T47D (cell line): Measurements from ENCODE around the gene PLEKHG7.

DNA sequence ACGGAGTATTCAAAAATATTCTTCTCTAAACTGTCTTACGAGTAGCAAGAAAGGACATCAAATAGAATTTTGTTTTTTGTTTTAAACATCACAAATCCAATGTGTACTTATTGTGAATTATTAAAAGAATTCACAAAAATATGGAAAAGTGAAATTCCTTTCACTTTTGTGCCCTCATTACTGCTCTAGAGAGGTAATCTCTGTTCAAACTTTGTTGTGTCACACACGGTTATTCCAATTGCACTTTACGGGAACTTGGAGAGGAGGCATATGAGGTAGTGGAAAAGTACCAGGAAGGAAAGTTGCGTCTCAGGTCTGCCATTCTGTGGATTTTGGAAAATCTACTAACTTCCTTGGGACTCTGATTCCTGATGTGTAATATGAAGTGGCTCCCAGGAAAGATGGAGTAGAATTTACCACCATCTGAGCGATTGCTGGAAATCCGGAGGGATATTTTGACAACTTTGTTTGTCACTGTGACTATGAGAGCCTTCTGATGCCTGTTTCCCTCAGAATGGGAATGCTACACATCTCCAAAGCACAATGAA is 90.9 kb upstream of the DCN start:
- RRBS = no CpG with 5 or more reads among the region's 7 CpGs

DNA sequence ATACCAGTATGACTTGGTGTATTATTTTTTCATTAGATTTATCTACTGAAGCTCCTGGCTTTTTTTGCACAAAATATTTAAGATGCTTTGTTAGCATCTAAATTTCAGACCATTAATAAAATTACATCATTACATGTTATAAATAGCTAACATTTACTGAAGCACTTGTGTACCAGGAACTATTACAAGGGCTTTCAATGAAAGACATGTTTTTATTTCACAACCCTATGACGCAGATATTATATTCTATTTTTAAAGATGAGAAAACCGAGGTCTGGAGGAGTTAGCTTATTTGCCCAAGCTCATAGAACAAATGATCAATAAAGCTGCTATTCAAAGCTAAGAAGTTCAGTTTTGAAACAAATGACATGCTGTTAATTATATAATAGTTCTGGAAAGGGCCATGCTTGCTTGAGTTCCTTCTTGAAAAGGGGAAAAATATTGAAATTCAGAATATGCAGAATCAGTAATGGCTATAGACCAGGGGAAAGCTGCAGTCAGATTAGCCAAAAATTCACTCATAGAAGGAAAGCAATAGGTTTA is 420.5 kb upstream of the DCN start:
- RRBS = no CpG with 5 or more reads among the region's 2 CpGs

- RRBS = no CpG with 5 or more reads among the region's 2 CpGs
Observed at GRCh38 chr12:91783428-91783627, 362.3 kb downstream of the BTG1 start.

DNA sequence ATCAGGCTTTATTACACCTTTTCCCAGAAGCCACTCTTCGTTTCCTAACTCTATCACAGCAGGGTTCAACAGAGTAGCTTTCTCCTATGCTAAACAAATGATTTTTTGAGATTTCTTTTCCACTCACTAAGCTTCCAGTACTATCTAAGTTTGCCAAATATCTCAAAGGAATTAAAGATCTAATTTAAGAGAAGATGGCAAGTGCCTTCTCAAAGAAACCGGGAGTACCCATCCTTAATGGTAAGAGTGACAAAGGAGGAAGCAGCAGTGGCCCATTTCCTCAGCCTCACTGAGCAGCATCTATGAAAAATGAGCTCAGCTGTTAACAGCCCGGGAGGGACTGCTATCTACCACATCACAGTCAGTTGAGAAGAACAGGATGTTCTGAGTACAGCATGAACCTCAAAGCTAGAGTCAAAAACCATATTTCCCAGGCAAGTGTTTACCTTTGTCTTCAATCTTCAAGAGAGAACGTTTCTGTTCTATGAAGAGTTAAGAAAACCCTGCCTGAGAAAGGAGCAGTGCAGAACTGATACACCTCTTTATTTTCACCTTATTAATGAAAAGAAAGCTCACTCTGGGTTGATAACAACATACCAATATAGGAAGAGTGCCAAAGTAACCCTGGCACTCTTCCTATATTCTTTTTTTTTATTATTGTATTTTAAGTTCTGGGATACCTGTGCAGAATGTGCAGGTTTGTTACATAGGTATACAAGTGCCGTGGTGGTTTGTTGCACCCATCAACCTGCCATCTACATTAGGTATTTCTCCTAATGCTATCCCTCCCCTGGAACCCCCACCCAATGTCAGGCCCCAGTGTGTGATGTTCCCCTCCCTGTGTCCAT is 115.0 kb downstream of the BTG1 start:
- RRBS = 8% methylated on average over 2 of the region's 5 CpGs

GRCh38 chr12:92070924-92071540 is 74.6 kb downstream of the BTG1 start:
- RRBS = no CpG with 5 or more reads among the region's 5 CpGs

DNA sequence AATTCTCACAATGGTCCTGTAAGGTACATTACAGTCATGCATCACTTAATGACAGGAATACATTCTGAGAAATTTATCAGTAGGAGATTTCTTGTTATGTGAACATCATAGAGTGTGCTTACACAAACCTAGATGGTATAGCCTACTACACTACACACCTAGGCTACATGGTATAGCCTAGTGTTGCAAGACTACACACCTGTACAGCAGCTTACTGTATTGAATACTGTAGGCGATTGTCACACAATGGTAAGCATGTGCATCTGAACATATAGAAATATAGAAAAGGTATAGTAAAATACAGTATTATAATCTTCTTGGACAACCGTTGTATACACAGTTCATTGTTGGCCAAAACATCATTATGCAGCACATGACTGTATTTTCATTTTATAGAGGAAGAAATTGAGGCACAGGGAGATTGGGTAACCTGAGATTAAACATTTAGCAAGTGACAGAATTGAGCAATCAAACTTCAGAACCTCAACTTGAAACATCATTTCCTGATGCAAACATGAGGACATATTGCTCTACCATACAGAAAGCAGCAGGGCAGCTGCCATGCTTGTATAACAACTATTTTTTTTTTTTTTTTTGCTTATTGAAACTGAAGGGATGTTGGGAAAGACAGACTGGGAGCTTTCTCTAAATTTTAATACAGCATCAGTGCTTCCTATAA is 22.1 kb downstream of the BTG1 start:
- RRBS = no CpG with 5 or more reads among the region's 2 CpGs

GRCh38 chr12:92136358-92137246 is 9.0 kb downstream of the BTG1 start:
- RRBS = no CpG with 5 or more reads among the region's 5 CpGs

- RRBS = no CpG with 5 or more reads among the region's 5 CpGs
Observed at GRCh38 chr12:92469899-92470336, 232.9 kb upstream of the PLEKHG7 start.

- RRBS = no CpG with 5 or more reads among the region's 6 CpGs
Observed at GRCh38 chr12:92543781-92544306, 158.9 kb upstream of the PLEKHG7 start.

GRCh38 chr12:92569991-92570730 is 132.6 kb upstream of the PLEKHG7 start:
- RRBS = no CpG with 5 or more reads among the region's 5 CpGs

DNA sequence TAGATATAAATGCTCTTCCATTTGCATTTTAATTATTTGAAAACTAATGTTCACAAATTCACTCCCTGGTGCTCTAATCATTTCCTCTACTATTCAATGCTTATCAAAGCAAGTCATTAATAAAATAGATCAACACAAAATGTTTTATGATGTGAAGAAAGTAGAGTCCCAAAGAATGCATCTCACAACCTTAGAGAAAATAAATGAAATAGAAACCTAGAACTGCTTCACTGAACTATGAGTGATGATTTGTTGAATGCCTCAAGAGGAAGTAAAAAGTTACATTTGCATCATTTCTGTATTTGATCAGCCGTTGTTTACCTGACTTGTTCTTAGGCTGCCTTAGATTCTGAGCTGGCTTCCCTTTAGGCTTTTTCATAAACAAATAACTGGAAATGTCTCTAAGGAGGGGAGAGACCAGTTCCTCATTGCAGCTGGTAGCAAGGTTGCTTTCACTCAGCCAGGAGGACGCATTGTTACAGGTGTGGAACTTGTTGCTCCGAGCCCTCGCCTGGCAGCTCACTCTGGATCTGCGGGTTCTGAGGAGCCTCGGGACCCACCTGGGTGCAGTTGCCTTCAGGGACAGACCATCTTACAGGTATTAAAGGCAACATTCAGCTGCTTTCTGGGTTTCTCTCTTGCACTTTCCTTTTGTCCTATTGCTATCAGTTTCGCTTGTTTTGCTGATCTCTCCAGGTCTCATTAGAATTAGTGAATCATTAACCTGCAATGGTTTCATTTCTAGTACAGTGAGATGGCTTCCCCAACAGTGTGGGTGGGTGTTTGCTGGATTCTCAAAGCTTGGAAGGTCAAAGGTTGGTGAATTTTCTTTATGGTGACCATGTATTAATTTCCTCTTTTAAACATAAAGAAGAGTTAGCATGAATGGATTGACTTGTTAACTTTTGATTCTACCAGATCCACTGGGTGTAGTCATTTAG is at the start of gene PLEKHG7:
Gene PLEKHG7, plus strand, starts transcription at position 455 of the 941 bp plus-strand sequence.
- RRBS = no CpG with 5 or more reads among the region's 7 CpGs

DNA sequence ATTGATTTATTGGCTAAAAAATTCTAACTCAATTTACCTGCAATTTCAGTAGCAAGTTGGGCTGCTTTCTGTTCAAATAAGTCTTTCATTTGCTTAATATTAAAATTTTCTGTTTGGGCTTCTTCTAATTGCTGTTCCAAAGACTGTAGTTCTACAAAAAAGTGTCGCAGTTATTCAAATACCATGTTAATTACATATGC is 76.3 kb downstream of the EEA1 start:
- RRBS = no CpG with 5 or more reads among the region's 1 CpG

DNA sequence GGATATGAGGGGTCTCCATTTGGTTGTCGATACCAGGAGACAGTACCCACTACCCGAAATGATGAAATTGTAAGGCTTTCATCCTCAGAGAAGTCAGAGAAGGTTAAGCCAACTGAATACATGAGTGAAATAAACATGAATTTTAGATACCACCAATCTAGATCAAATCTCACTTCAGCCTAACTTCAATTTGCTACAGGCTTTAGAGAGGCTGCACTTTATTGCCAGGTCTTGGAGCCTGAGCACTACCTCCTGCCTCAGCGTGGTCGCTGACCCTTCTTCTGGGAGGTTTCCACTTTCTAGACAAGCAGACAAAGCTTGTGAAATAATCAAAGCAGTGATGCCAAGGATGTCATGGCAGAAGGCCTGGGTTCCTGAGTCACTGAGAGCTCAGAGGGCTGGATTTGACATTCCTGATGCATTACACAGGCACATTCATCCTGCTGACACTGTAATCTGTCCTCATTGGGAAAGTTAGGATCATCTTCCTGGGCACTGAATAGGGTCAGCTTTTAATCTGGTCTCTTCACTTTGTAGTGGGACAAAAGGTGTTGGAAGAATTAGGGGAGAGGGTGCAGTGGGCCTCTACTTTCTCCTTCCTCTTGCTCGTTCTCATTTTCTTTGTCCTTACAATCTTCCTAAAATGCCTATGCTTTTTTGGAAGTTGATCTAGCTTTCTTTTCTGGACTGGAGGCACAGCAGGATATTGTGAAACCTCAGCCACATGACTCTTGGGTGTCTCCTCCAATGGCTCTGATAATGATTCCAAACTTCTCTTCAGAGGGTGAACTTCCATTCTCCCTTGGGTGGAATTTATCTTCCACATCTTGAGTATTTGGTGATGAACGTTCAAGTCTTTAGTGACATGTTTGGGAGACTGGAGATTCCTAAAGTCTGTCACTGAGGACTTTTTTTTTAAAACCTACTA is 29.7 kb downstream of the EEA1 start:
- RRBS = no CpG with 5 or more reads among the region's 6 CpGs

DNA sequence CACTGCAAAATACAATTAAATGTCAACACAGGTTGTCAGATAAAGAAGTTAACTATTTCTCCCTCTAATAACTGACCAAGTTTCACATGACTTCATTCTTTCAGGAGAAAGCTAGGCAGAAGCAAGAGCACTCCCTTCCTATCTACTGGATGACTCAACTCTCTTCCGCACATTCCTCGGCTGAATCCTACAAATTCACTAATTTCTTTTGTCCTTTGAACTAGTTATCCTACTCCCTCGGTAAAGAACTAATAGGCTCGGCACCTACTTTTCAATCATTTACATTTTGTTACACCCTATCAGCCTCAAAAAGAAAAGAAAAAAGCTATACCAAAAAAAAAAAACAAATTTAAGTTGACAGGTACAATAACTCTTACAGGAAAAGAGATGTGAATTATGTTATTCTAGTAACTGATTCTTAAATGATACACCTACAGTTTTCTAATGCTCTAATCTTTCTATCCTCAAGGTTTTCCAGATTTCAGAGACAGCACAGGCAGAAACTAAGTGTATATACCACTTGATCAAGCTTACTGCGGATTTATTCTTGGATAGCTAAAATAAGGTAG is 1.2 kb downstream of the EEA1 start:
- RRBS = no CpG with 5 or more reads among the region's 5 CpGs

DNA sequence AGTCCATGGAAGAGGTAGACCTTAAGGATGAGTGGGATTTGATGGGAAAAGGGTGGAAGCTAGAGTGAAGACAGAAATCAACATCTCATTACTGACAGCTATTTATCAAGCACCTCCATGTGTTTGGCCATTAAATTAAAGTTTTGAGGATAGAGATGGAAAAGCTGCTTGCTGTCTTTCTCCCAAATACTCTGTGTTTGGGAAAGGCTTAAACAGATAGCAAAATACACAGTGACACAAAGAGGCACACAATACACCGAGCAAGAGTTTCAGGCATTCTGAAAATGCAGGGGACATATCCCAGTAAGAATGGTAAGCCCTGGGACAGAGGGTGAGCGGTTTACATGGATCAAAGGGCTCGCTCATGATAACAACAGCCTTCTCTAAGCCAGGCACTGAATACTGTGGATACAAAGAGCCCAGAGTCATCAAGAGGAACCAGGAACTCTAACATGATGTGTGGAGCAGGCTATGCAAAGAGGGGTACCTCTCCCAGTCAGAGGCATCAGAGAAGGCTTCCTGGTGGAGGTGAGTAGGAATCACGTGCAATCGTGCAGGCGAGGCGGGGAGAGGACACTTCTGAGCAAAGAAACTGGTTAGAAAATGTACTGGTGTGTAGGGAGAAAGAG is 76.7 kb upstream of the EEA1 start:
- RRBS = no CpG with 5 or more reads among the region's 7 CpGs

DNA sequence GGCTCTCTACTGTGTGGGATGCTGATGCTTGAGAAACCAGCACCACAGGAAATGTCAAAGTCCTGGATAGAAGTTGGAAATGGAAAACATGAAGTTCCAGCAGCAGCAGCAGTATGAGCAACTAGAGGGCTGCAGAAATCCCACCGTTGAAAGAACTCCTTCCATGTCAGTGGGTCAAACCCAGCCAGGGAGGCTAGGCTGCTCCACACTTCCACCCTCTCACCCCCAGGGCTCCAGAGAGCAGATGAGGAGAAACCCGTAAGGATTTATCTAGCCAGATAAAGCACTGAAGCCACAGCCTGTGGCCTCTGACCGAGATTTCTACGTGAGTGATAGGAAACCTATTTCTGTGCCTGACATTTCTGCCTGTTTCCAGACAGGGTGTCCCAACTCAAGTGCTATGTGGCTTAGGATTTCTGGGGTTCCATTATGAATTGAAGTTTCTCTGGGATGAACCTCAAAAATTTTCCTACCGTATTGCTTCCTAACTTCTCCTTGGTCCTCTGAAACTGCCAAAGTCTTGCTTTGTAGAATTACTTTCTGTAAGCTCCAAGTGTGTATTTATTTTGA is 100.0 kb upstream of the EEA1 start:
- RRBS = no CpG with 5 or more reads among the region's 5 CpGs

- RRBS = no CpG with 5 or more reads among the region's 8 CpGs
Observed at GRCh38 chr12:93060630-93061575, 131.8 kb upstream of the EEA1 start.

DNA sequence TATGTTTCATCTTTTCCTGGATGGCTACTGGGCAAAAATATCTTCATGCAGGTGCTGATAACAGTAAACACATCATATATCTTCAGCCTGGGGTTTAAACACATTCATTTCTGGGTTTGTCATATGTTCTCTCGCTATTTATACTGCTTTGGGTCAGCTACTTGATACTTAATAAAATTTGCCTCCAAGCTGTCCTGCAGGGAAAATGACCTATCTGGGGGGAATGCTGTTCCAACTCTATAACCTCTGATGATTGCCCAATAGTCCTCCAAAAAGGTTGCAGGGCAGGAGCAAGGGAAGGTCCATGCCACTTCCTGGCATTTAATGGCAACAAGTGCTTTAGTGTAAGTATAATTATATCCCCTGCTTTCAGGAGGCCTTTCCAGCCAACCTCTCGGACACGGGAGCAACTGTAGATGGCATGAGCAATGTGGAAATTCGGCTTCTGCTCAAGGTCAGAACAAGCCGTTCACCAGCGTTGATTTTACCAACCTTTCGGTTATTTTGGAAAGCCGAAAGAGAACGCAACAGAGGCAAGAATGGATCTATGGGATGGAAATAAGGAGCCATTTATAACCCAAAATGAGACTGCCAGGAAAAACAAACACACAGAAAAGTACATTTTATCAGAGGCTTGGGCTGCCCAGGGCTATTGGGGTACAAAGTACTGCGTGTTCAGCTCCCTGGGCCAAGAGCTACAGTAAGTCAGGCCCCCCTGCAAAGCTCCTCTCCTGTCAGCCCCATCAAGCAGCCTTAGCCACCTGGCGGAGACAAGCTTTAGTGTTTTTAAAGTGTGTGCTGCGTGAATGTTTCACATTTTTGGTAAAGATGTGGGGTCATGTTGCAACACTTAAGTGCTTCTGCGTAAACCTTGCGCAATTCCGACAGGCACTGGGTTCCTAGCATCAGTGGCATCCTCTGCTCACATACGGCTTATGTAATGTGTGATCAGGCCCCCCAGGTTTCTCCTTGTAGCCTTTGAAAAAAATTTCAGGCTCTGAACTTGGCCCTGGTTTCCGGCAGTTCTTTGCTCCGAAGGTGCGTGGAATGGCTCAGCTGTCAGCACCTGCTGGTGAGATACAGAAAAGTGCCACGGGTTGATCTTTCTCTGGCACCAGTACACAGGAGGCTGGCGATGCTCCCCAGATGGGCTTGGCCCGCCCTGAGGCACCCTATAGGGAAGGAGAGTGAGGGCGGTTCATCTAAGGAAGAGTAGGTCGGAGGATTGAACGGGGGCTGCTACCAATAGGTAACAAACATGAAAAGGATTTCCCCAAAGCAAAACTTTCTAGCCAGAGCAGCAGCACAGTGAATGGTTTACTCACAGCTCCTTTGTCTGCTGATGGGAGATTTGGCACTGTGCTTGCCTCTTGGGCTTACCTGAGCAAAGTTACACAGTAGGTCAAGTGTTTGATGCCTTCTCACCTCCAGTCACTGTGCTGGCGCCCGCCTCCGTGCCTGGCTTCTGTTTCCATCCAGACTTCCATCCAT is 198.5 kb upstream of the EEA1 start:
- RRBS = no CpG with 5 or more reads among the region's 28 CpGs

DNA sequence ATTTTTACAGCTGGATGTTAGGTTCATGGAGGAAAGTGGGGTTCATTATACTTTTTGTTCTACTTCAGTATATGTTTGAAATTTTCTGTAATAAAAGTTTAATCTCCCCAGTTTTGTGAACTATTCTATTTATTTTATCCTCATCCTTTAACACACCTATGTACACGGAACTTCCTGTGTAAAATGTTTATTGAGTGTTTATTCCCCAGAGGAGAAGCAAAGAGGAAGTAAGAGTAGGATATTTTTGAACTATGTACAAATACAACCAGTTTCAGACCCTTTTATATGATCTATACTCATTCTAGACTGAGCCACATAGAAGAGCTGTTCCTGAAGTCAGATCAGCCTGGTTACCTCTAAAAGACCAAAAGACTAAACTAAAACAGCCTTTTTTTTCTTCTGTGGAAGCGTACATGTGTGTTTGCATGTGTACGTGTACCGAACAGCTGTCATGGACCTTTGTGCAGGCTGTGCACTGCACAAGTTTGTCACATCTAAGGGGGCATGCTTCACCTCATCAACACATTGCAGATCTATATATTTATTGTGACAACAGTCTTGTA is 210.9 kb upstream of the NUDT4 start:
- RRBS = no CpG with 5 or more reads among the region's 4 CpGs

GRCh38 chr12:93237136-93237723 is 140.5 kb upstream of the NUDT4 start:
- RRBS = no CpG with 5 or more reads among the region's 3 CpGs